H7 (cell line): ENCODE data around the genes AMDHD1, TMPO, ANKS1B and GAS2L3.

- RAMPAGE, long total RNA: no peak
Observed at GRCh38 chr12:95941931-95942328, 484 bp downstream of the CCDC38 start.

- RAMPAGE, long total RNA: no peak
Observed at GRCh38 chr12:95942868-95943650, at the start of gene AMDHD1. Gene AMDHD1, plus strand, starts transcription at chr12:95943331.

DNA sequence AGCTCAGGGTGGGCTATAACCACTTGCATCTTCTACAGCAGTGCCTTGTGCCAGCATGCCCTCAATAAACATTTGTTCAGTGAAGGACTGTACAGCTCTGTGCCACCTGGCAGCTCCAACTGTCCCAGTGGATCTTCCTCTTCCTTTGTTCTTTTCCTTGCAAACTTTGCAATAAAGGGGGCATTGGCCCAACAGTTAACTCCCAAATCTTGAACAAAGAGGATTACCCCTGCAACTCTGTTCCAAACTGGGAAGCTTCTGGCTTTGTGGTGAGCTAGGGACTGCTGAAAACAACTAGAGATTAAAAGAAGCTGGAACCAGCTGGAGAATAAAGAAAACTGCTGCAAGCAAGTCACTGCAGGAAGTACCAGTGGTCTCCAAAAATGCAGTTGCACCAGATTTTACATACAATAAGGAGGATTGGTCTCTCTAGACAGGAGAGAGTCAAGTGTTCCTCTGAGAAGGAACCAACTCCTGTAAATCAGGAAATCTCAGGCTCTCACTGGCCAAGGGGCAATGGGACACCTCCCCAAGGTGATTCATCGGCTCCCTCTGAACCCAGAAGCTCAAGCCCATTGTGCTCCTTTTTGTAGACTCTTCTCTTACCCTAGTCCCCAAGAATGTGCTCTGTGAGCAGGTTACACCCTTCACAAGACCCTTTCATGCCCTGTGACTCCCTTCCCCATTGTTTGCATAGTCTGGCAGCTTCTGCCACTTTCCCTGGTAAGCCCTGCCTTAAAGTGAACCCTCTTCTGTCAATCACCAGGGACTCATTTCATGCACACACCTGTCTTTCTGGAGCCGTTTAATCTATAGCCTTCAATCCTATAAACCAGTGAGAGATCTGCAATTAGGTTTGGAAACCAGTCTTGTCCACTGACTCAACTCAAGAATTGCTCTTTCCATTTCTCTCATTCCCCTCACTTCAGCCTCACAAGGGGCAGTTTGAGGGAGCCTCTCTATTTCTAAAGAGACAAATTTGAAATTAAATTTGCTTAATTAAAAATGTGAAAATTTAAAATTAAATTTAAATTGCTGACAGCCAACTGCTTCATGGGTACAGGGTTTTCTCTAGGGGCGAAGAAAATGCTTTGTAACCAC, 38.0 kb upstream of the LTA4H start:
- RAMPAGE, long total RNA: no peak

GRCh38 chr12:96209933-96211110, 16.1 kb downstream of the ELK3 start:
- RAMPAGE, long total RNA: no peak

DNA sequence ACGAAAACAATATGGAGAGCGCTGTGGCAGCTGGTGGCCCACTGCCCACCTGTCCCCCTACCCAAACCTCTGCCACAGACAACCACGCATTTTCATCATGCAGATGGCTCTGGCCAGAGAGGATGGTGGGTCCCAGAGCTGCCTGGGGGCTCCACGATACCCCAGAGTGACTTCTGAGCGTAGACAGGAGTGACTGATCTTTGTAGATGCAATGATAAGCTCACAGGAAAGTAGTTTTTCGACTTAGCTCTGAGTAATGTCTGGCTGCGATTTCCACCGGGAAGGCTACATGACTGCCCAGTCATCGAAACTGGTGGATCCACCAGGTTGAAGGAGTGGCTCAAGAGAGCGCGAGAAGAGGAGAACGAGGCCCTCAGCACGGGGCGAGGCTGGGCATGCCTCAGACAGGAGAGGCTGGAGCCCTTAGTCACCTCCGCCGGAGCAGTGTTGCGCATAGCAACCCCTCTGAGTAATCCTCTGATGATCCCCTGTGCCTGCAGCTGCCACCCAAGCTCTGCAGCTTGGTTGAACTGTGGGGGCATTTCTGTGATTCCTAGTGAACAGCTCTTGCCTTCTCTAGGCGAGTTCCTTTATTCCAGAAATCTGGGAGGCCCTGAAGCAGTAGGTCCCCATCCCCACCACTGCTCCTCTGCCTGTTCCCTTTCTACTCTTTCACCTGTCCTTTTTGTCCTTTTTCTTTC, 25.5 kb downstream of the ELK3 start:
- RAMPAGE, long total RNA: no peak

- RAMPAGE, long total RNA: no peak
Observed at GRCh38 chr12:96297000-96297495, 102.9 kb downstream of the ELK3 start.

DNA sequence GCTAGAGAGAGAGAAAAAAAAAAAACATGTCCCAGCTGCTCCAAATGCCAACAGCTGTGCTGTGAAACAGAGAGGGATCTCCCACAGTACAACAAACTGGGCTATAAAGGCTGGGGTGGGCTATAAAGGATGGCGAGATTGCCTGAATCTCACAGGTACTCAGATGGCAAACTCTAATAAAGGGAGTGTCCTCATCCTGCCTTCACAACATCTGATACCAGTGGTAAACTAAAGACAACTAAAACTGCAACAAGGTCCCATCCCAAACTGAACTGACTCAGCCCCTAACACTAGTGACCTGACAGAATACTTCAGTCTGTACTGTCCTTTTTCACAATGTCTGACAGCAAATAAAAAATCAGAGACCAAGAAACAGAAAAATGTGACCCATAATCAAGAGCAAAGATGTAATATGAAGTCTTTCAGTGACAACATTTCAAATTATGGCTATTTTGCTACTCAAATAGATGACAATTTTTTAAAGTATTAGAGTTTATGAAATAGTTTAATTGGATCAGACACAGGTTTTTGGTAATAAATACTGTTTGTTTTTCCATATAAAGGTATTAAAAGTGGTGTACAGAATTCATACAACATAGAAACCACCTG, 47.8 kb downstream of the CDK17 start:
- RAMPAGE, long total RNA: no peak

GRCh38 chr12:96446267-96446641, 43.1 kb upstream of the CFAP54 start:
- RAMPAGE, long total RNA: no peak

DNA sequence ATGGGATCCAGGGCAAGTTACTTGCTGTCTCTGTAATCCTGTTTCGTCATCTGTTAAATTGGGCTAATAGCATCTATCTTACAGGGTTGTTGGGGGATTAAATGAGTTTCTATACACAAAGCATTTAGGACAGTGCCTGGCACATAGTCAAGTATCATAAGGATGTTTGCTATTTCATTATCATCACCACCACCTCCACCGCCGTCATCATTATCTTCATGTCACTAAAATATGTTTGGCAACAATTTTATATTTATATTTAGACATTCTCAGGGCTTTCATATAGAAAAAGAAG, 583.3 kb downstream of the NEDD1 start:
- RAMPAGE, long total RNA: no peak

DNA sequence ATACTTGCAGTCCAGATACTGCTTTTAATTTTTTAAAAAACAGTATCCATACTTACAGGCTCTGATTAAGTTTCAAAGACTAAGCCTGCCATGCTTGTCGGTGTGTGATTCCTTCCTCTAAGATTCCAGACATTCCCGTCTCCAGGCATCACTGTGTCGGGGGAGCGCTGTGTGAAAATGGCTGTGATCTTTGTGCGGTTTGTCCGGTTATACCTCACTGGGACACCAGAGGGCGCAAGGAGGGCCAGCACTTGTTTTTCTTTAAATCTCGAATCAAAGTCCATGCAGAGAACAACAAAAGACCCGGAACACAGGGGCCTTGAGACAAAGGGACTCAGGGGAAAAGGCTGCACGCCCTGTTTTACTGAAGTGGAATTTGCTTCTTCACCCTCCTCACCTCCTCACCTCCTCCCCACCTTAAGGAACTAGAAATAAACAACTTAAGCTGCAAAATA, 24.4 kb upstream of the TMPO start:
- RAMPAGE, long total RNA: no peak

DNA sequence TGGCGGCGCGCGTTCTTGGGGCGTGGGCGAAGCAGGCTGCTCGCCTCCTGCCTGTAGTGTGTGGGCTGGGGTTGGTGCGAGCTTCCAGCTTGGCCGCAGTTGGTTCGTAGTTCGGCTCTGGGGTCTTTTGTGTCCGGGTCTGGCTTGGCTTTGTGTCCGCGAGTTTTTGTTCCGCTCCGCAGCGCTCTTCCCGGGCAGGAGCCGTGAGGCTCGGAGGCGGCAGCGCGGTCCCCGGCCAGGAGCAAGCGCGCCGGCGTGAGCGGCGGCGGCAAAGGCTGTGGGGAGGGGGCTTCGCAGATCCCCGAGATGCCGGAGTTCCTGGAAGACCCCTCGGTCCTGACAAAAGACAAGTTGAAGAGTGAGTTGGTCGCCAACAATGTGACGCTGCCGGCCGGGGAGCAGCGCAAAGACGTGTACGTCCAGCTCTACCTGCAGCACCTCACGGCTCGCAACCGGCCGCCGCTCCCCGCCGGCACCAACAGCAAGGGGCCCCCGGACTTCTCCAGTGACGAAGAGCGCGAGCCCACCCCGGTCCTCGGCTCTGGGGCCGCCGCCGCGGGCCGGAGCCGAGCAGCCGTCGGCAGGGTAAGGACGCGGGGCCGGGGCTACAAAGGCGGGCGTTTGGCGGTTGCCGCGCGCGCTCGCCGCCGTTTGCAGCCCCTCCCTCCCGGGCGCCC, at the start of gene TMPO:
TSS of gene TMPO (plus strand) at position 29 of the 677 bp plus-strand sequence.
- RAMPAGE, long total RNA: start-site peak on the plus strand centred at position 274 of the sequence, 515 bp wide, 1,528 reads

GRCh38 chr12:98594813-98595574, 1.5 kb downstream of the SLC25A3 start:
- RAMPAGE, long total RNA: no peak

DNA sequence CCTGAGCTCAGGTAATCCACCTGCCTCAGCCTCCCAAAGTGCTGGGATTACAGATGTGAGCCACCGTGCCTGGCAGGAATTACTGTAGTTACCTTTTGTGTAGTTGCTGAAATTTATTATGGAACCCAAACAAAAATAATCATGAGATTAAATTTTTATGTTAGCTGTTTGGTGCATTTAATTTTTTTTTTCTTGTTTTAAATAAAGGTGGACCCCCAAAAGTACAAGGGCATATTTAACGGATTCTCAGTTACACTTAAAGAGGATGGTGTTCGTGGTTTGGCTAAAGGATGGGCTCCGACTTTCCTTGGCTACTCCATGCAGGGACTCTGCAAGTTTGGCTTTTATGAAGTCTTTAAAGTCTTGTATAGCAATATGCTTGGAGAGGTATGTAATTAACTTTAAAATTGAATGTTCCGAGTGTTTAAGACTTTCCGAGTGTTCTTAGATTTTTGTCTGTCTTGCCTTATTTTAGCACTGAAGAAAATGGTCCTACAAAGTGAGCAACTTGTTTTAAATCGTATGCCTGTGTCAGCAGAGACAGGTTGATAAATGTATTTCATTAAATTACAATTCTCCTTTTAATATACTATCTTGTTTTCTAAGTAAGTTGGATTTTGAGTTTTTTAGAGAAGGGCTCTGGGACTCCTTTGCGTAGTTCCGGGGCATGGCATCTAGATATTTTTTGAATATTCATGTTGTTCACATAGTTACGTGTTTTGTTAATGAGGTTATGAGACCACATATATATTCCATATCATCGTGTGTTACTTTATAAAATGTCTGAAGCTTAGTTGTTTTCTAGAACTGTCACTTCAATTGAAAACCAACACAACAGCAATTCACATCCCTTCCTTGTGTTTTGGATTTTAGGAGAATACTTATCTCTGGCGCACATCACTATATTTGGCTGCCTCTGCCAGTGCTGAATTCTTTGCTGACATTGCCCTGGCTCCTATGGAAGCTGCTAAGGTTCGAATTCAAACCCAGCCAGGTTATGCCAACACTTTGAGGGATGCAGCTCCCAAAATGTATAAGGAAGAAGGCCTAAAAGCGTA, 4.5 kb downstream of the SLC25A3 start:
- RAMPAGE, long total RNA: no peak

- RAMPAGE, long total RNA: no peak
Observed at GRCh38 chr12:98772746-98773108, 127.6 kb downstream of the APAF1 start.

DNA sequence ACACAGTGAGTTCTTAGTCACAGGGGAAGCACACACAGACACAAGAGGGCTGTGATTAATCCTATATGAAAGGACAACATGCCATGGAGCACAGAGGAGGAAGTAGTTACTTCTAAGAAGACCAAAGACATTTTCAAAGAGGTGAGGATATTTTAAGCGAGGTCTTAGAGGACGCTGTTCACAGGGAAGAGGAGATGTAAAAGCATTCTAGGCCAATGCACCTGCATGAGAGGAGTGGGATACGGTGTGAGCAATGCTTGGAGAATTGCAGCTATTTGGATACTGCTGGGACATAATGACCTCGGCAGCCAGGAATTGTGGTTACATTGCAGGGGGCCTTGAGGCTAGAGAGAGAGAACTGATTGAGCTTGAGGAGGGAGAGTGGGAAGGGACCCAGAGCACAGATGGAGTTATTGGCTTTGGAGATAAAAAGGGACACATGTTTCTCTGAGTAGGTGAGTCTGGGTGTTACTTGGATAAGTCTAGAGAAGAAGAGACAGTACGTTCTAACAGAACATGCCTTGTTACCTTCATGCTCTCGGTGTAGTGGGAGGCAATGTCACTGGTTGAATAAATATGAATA, 212.1 kb downstream of the APAF1 start:
- RAMPAGE, long total RNA: no peak

DNA sequence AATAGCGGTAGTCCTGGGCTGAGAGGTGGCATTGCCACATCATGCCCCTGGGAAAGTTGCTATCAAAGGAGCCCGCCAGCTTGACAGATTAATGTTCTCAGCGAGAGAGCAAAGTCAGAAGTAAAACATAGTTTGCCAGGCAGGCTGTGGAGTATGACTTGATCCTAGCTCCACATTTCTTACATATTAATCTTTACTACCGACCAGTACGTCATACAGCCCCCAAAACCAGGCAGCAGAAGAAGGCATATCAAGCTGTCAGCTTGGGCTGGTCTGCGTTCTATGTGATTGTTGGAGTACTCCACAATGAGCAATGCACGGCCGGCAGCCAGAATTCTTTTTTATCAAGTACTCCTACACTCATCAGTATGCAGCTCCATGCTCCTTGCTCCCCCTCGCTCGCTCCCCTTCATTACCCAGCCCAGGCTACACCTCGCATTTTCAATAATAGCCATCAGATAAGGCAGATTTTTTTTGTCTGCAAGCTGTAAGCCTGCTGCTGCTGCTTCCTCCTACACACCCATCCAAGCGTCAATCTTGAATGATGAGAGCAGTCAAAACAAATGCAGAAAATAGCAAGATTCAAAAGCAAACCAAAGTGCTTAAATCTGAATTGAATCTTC, 493.0 kb upstream of the GARIN6 start:
- RAMPAGE, long total RNA: no peak

GRCh38 chr12:99984157-99985332, at the start of gene ANKS1B:
Gene ANKS1B, minus strand, starts transcription at chr12:99984936.
- RAMPAGE, long total RNA: no peak

- RAMPAGE, long total RNA: start-site peak on the plus strand at chr12:100573677-100573685, 44 reads
Observed at GRCh38 chr12:100573257-100574261, at the start of gene GAS2L3. Gene GAS2L3, plus strand, starts transcription at chr12:100573684.

- RAMPAGE, long total RNA: no peak
Observed at GRCh38 chr12:100577292-100578418, 4.2 kb downstream of the GAS2L3 start.

GRCh38 chr12:100593358-100594343, 20.2 kb downstream of the GAS2L3 start:
- RAMPAGE, long total RNA: no peak